Mesenchymal stem cell of the bone marrow (primary cell): Measurements from ENCODE around the gene REEP3.

- CAGE, long polyA plus RNA = no peak
Measured at GRCh38 chr10:62068313-62068951, 166.9 kb downstream of the ARID5B start.

GRCh38 chr10:62183269-62183908 is 85.3 kb downstream of the RTKN2 start:
- CAGE, long polyA plus RNA = no peak

- CAGE, long polyA plus RNA = no peak
Measured at GRCh38 chr10:62541592-62542344, 167.6 kb downstream of the ZNF365 start.

GRCh38 chr10:62620641-62620967 is 183.9 kb upstream of the ADO start:
- CAGE, long polyA plus RNA = no peak

DNA sequence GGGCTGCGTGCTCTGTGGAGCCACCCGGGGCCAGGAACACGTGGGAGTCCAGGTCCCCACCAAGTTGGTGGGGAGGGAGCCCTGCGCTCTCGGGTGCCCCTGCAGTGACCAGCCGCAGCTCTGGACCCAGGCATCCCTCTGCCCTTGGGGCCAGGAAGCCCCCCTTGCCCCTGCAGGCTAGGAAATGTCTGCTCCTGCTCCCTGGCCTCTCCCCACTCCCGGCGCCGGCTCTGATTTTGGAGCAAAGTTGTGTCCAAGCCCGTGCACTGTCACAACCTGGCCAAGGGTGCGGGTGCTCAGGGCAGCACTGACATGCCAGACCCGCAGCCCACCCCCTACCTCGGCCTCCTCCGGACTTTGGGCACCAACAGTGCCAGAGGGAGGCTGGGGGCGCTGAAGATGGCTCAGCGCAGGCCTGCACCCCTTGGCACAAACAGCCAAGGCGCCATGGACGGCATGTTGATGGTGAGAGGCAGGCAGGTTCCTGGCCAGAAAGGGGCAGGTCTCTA is 147.1 kb upstream of the ADO start:
- CAGE, long polyA plus RNA = no peak

DNA sequence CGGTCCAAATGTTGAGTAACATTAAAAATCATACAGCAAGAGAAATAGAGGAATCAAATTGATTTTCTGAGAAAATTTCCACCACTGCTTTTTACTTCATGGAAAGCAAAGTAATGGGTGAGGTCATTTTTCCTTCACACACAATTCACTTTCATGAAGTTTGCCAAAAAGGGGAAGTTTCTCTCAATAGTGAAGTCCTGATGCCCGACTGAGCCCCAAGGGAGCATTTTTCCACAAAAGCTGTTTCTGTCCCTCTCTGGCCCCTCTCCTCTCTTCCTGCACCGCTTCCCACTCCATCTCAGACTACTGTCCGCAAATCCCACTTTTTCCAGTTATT is 61.8 kb upstream of the ADO start:
- CAGE, long polyA plus RNA = no peak

DNA sequence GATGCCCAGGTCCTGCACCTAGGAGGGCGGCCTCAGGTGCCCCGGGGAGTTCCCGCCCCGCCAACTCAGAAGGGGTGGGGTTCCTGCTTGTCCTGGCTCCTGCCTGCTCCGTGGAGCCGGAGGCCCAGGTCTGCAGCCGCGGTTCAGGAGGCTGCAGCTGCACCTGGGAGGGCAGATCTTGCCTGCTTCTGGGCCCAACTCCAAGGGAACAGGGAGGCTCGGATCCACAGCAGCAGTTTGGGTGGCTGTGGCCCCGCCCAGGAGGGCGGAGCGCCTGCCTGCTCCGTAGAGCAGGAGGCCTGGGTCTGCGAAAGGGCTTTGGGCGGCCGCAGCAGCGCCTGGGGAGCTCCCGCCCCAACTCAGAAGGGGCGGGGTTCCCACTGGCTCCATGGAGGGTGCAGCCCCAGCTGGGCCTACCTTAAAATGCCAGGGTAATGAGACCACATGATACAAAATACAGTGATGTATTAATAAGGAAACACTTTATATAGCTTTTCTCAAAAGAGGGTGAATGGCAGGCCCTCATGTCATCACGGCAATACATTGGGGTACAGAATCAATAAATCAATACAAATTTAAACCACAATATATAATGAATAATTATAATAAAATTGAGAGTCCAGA is 108.3 kb upstream of the EGR2 start:
- CAGE, long polyA plus RNA = no peak

GRCh38 chr10:63034351-63034712 is 98.8 kb upstream of the NRBF2 start:
- CAGE, long polyA plus RNA = no peak

- CAGE, long polyA plus RNA = no peak
Measured at GRCh38 chr10:63153245-63154014, 20.3 kb downstream of the NRBF2 start.

GRCh38 chr10:63184839-63185540 is 51.9 kb downstream of the NRBF2 start:
- CAGE, long polyA plus RNA = no peak

DNA sequence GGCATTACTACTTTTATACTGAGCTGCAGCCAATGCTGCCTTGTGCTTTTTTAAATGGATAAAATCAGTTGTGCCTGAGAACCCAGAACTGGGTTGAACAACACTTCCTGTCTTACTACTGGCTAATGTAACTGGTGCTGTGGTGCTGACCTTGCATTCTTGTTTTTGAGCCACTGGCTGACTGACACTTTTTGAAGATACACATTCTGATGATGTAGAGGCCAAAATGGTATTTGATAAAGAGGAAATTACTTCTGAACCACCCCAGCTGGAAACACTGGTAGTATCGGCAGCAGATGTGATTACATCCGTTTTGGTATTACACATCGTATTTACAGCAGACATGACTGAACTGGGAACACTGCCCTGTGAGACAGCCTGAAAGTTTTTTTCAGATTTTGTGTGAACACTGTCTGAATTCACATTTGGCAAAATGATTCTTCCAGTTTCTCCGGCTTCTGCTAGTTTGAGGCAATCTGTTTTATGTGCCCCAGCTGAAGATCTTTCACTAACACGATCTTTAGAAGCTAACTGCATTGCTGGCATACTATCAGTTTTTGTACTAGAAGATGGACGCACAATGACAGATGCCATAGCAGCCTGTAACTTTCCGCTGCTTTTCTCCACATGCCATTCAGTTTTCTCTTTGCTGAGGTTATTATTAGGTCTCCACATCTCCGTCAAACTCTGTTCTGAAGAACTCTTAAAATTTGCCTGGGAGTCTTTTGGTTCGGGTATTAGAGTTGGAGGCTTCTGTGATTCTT is 74.2 kb downstream of the NRBF2 start:
- CAGE, long polyA plus RNA = no peak

DNA sequence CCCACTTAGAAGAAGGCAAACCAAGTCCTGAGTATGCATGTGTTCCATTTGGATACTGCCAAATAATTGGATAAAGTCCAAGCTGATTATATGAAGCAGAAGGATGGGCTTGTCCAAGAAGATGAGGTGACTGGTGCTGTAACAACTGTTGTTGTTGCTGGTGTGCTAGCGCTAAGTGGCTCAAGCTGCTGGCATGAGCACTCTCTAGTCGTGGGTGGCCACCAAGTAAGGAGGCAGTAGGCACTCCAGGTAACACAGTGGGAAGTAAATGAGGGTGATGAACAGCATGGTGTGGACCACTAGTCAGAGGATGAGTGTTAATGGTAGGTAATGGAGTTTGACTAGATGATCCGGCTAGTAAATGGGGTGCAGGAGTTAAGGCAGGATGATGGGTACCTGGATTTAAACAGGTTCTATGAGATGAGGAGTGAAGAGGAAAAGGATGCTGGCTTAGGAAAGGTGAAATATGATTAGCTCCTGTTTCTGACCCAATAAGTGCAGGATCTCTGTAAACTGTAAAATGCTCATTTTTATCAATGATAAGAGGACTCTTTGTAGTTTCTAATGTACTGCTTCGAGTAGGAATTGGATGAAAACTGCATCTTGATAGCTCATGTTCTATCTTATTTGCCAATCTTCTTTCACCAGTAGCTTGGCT is 80.5 kb downstream of the NRBF2 start:
- CAGE, long polyA plus RNA = no peak

DNA sequence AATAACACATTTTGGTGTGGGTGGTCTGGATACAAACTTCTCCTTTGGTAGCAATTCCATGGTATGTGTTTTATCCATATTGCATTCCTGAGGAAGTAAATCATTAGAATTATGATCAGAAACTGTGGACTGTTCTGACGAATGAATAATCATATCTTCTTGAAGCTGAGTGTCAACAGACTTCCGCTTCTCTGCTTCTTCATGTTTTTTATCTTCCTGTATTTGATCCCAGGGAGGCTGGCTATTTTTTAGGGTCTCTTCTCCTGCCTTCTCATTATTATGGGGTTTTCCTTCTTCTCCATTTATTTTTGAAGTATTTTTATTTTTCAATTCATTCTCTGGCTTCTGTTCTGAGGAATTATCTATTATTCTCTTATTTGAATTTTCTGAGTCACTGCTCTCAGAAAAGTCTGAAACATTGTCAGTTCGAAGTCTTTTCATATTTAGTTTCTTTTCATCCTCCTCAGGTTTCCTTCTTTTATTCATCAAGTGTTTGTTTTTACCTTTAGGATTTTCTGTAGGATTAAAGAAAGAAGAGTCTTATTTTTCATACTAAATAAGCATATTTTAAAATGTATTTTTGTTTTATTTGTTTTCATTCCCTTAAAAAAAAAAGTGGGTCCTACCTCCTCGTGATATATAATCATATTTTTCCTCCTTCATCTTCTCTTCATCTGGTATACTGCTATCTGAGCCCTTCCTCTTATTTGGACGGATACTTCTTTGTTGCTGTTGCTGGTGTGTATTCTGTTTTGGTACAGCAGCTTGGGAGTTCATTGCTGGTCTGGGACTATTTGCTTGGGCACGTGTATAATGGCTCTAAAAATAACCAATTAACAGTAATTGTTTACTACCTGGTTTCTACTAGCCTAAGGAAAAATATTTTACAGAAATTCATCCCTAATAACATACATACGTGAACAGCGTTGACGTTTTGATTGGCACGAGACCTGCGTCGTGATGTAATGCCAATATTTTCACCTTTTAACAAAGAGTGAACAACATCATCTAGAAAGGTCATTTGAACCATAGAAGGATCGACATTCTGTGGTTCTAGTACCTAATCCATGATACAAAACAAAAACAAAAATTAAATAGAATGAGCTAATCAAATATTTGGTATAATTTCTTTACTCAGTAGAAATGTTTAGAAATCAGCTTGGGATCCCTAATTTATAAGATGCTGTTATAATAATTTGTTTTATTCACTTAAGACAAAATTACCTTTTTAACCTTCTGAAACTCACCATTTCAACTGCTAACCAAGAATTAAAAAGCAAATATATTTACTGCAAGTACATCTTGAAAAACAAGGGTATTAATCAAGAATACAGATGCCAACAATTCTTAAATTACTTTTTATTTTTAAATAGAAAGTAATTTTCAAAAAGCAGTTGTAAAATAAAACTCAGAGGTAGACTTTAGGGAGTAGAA is 82.0 kb downstream of the NRBF2 start:
- CAGE, long polyA plus RNA = no peak

DNA sequence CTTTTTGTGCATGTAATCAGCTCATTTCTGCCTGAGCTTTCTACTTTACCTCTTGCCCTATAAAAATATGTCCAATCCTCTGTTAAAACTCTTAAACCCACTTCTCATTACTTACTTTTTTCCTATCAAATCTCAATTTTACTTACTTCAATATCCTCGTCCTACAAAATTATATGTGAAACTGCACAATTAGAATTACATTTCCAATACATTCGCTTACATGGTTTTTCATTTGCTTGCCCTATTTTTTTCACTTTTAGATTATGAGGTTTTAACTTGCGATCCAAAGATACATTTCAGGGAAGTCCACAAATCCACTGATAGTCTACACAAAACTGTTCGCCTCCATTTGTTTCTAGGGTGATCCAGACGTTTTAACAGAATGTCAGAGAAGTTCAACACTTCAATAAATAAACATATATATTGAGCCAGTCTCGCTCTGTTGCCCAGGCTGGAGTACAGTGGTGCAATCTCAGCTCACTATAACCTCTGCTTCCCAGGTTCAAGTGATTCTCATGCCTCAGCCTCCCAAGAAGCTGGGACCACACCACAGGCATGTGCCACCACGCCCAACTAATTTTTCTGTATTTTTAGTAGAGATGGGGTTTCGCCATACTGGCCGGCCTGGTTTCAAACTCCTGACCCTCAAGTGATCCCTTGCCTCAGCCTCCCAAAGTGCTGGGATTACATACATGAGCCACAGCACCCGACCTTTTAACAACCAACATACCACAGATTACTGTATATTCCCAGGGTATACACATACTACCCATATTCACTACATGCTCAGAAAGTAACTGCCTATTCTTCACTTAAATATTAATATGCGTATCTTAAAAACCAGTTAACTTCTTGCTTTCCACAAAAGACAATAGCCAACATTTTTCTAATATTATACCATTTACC is 134.3 kb downstream of the JMJD1C start:
- CAGE, long polyA plus RNA = no peak

GRCh38 chr10:63465019-63465806 is 564 bp downstream of the JMJD1C start:
- CAGE, long polyA plus RNA = no peak

DNA sequence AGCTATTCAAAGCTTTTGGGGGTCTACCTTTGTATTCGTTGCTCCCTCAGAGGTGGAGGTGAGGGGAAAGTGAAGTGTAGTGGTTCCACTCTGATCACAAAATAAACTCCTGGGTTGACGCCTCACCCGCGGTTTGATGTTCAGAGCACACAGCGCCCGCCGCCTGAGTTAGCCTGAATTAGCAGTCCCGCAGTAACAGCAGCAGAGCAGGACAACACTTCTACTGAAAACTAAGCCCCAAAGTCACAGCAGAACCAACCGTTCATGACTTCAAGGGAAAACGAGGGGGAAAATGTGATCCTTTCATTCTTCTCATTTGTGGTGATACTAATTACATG is 395 bp upstream of the JMJD1C start:
- CAGE, long polyA plus RNA = no peak

- CAGE, long polyA plus RNA = no peak
Measured at GRCh38 chr10:63478549-63479081, 12.8 kb upstream of the JMJD1C start.

DNA sequence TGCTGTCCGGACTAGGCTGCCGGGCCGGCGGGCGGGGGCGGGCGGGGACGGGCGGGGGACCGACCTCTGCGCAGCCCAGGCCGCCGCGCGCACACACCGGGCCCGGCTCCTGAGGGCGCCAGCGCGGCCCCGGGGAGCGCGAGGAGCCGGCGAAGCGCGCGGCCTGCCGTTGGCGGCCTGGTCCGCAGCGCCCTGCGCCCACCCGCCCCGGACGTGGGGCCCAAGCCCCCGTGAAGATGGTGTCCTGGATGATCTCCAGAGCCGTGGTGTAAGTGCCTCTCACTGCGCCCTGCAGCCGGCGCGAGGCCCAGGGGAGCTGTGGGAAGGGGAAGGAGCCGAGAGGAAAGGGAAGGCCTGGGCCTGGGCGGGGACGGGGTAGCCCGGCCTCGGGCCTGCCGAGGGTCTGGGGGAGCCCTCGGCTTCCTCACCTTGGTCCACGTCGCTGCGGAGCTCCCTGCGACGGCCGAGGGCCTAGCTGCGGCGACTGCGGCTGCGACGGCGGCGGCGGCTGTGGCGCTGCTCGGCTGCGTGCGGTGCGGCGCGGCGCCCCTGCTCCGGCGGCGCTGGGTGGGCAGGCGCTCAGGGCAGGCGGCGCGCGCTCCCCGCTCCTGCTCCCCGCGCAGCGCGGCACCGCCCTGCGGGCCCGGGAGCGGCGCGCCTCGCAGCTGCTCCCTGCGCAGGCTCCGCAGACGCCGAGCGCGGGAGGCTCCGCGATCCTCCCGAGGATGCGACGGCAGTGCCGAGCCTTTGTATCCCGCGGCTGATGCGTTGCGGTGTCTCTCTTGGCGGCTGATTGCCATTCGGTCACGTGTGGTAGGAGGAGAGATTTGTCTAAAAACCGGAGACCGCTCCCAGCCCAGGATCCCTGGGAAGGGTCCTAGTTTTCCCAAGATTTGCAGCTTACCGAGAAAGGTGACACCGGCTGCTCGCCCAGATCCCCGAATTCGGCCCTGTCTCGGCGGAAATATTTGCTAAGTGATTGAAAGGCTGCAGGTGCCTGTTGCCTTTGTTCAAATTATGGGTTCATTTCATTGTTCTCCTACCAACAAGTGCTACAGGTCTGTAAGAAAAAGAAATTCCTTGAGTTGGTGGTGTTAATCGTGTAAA is at the start of gene REEP3:
REEP3 (plus strand) TSS at position 92 of the 1,107 bp plus-strand sequence.
- CAGE, long polyA plus RNA = no peak

- CAGE, long polyA plus RNA = no peak
Measured at GRCh38 chr10:63632339-63632886, 111.2 kb downstream of the REEP3 start.

- CAGE, long polyA plus RNA = no peak
Measured at GRCh38 chr10:63713162-63714074, 192.2 kb downstream of the REEP3 start.